ENCODE measurements around the gene IL36B.

DNA sequence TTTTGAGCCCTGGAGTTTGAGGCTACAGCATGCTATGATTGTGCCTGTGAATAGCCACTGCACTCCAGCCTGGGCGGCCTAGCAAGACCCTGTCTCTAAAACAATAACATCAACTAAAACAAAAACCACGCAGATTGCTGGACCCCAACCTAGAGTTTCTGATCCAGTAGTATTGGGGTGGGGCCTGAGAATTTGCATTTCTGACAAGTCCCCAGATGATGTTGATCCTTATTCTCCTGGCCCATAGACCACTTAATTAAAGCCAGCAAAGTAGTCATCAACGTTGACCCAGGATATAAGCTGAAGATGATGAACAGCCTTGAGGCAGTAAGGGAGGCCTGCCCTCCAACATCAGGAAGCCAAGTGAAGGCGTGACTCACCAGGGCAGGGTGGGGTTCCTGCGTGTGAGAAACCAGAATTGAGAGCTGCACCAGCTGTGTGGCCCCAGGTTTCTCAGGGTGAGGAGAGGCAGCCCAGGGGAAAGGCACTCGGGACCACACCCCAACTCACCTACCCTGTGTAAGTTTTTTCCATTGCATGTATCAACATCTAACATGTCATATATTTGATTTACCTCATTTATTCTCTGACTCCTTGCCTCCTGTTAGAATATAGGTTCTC, 21.4 kb upstream of the SLC20A1 start:
- PRO-cap: no peak

GRCh38 chr2:112793656-112794014, 9.3 kb upstream of the IL1A start:
- PRO-cap: no peak

GRCh38 chr2:112920759-112921230, 9.8 kb downstream of the IL37 start:
- PRO-cap: no peak

- PRO-cap: no peak
Measured at GRCh38 chr2:112939609-112939999, 28.6 kb downstream of the IL37 start.

DNA sequence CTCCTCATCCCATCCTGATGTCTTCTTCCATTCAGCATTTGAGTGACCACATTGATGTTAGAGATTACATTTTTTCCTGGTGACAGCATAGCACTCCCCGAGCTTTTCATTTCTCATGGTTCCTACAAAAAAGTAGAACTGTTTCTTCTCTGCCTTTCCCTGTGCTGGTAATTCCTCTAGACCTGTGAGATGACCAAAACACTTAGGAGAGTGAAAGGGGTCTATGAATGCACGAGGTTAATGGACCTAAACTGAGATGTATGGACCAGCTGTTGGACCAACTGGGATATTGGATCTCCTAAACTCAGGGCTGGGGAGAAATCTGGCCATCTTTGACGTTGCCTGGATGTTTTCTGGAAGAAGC, 5.0 kb downstream of the IL36A start:
- PRO-cap: no peak

GRCh38 chr2:113052701-113053168, at the start of gene IL36B:
TSS of gene IL36B (minus strand) at chr2:113052867.
- PRO-cap: no peak

- PRO-cap: no peak
Measured at GRCh38 chr2:113156137-113156782, 17.5 kb upstream of the PSD4 start.

GRCh38 chr2:113164782-113165793, 8.7 kb upstream of the PSD4 start:
- PRO-cap: no peak

DNA sequence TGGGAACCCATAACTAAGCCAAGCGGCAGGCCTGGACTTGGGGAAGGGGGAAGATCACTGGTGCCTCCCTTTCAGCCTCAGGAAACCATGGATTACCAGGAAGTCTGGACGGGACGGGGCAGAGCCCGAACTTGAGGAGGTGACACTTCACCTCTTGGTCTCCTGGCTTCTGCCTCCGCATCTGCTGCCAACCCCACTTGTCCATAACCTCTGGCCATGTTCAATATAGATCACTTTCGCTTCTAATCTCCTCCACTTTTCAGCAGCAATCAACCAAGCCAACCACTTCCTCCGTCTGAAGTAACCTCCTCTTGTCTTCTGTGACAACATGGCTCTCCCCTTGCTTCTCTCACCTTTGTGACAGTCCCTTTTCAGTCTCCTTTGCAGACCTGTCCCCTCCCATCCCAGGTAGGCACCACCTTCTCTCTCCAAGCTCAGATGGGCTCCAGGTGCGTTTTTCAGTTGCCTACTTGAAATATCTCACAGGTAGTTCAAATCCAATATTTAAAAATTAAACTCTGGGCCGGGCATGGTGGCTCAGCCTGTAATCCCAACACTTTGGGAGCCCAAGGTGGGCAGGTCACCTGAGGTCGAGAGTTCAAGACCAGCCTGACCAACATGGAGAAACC, 4.8 kb upstream of the PSD4 start:
- PRO-cap: no peak

DNA sequence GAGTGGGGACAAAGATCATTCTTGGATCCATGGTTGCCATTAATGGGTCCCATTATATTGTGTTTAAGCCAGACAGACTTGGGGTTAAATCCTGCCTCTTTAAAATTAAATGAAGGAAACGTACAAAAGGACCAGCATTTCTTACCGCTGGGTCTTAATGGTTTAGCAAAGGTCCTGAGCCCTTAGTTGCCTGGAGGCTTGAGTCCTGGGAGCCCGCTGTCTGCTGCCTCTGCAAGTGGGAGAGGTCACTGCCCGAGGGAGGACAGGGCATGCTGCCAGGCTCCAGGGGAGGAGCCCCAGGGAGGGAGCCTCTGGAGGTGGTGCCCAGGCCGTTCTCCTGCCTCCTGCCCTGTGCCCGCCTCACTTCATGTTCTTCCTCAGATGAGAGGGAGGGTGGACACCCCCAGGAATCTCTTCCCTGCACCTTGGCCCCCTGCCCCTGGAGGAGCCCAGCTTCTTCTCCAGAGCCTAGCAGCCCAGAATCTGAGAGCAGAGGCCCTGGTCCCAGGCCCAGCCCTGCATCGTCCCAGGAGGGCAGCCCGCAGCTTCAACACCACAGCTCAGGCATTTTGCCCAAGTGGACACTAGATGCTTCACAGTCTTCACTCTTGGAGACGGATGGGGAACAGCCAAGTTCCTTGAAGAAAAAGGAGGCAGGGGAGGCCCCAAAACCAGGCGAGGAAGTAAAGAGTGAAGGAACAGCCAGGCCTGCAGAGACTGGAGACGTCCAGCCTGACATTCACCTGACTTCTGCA, 11.9 kb downstream of the PSD4 start:
- PRO-cap: no peak

DNA sequence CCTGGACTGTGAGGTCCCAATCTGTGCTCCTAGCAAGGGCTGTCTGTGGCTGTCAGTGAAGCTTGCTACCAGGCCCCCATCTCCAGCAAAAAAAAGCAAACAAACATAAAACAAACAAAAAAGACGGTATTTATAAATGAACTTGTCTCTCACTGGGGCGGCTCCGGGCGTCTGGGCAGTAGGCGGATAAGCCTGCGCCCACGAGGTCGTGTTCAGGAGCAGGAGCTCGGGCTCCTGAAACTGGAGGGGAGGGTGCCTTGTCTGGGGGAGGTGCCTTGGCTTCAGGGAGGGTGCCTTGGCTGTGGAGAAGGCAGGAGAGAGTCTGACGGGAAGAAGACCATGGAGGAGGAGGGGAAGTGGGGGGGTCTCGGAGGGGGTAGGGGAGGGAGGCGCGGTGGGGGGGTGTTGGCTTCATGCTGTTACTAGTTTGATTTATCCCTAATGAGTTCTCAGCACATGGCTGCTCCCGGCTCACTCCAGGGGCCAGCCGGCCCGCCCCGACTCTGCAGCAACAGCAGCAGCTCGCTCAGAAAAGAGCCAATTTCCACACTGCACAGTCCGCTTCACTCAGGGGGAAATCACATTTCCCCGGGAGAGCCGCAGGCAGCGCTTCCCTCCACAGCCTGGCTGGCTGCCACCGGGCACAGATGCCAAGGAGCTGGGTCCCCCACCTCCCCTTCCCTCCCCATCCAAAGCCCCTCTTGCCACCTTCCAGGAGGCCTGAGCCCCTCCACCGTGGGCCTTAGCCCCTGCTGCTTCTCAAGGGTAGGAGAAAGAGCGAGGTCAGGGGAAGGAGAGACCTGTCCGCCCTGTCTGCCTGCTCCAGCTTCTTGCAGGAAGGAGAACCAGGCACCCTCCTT, 38.7 kb downstream of the PSD4 start:
- PRO-cap: no peak

GRCh38 chr2:113342718-113343137, 64.0 kb upstream of the PAX8 start:
- PRO-cap: no peak

DNA sequence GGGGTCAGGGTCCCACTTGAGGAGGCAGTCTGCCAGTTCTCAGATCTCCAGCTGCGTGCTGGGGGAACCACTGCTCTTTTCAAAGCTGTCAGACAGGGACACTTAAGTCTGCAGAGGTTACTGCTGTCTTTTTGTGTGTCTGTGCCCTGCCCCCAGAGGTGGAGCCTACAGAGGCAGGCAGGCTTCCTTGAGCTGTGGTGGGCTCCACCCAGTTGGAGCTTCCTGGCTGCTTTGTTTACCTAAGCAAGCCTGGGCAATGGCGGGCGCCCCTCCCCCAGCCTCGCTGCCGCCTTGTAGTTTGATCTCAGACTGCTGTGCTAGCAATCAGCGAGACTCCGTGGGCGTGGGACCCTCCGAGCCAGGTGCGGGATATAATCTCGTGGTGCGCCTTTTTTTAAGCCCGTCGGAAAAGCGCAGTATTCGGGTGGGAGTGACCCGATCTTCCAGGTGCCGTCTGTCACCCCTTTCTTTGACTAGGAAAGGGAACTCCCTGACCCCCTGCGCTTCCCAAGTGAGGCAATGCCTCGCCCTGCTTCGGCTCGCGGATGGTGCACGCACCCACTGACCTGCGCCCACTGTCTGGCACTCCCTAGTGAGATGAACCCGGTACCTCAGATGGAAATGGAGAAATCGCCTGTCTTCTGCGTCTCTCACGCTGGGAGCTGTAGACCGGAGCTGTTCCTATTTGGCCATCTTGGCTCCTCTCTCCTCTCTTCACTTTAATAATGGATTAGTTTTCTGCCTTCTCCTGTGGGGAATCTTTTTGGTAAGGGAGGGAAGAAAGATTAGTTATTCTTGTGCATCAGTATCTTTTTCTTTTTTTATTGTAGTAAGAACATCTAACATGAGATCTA, 21.4 kb upstream of the FOXD4L1 start:
- PRO-cap: no peak

DNA sequence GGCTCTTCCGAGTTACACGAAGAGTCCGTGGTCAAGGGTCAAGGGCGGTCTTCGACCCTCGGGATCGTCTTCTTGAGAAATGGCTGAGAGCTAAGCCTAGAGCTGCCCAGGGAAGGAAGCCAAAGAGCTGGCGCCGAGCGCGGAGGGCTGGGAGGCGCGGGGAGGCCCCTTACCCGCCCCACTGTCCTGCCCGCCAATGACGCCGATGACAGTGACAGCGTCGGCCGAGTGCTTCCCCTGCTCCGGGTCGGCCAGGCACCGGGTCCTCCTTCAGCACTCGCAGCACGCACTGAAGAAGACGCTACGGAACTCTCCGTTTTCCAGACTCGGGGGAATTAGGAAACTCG, 4.4 kb downstream of the FOXD4L1 start:
- PRO-cap: no peak

DNA sequence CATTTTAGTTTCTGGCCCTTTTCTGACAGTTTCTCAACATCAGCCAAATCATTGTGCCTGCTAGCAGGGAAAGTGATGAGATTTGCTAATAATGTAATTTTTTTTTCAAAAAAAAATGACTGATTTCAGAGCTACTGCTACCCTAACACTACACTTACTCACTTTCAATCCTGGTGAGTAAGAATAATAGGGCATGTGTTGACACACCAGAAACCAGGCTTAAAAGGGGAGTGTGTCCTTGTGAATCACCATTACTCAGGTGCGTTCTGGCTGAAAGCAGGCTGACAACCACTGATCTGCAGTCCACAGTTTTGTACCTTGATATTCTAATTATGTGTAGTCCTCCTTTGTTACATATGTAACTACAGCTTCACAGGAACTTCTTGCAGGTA, 40.9 kb upstream of the ACTR3 start:
- PRO-cap: no peak

DNA sequence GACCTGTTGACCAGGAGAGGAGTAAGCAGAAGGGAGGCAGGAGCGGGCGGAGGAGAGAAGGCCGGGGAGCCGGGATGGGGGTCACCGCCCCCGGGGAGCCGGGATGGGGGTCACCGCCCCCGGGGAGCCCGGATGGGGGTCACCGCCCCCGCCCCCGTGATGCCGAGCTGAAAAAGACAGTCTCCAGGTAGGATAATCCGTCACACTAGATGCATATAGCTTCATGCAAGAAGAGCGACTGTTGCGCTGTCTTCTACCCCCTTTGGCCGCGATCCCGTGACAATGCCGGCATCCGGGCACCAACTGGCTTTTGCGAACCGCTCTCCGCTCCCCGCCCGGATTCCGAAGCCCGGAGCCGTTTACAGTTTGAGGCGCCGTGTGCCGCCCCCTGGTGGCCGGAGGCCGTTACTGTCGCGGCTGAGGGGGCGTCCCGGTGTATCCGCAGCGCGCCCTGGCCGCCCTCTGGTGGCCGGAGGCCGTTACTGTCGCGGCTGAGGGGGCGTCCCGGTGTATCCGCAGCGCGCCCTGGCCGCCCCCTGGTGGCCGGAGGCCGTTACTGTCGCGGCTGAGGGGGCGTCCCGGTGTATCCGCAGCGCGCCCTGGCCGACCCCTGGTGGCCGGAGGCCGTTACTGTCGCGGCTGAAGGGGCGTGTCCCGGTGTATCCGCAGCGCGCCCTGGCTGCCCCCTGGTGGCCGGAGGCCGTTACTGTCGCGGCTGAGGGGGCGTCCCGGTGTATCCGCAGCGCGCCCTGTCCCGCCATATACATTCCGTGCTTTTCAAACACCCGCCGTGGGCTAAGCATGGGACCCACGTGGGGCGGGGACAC, 89.6 kb downstream of the ACTR3 start:
- PRO-cap: no peak

- PRO-cap: no peak
Measured at GRCh38 chr2:115980641-115981052, 1538.2 kb downstream of the DPP10 start.

DNA sequence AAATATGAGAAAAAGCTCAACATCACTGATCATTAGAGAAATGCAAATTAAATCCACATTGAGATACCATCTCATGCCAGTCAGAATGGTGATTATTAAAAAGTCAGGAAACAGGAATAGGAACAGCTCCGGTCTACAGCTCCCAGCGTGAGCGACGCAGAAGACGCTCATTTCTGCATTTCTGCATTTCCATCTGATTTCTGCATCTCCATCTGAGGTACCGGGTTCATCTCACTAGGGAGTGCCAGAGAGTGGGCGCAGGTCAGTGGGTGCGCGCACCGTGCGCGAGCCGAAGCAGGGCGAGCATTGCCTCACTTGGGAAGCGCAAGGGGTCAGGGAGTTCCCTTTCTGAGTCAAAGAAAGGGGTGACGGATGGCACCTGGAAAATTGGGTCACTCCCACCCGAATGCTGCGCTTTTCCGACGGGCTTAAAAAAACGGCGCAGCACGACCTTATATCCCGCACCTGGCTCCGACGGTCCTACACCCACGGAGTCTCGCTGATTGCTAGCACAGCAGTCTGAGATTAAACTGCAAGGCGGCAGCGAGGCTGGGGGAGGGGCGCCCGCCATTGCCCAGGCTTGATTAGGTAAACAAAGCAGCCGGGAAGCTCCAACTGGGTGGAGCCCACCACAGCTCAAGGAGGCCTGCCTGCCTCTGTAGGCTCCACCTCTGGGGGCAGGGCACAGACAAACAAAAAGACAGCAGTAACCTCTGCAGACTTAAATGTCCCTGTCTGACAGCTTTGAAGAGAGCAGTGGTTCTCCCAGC, 10.6 kb upstream of the DDX18 start:
- PRO-cap: no peak

DNA sequence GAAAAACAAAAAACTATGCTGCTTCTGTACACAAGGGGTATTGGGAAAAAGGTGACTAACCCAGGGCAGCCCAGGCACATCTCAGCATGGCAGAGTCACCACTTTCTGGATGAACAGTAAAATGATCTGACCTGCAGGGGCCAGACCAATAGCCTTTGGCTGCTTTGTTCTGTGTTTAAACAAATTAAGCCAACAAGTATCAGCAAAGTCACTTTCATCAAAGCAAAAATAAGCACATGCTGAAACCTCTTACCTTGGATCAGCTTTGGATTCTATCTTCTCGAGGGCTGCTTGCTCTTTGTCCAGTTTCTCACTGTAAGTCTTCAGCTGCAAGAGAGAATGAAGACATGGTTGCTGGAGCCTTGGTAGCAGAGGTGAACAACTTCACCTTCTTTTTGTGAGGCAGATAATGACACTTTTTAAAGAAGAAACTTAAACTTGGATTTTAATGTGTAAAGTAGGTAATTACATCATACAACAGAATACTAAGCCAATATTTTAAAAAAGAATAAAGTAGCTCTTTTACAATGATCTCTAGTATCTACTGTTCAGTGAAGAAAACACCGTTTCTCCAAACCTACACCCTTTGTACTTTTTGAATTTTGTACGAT, 64.7 kb downstream of the CCDC93 start:
- PRO-cap: no peak

DNA sequence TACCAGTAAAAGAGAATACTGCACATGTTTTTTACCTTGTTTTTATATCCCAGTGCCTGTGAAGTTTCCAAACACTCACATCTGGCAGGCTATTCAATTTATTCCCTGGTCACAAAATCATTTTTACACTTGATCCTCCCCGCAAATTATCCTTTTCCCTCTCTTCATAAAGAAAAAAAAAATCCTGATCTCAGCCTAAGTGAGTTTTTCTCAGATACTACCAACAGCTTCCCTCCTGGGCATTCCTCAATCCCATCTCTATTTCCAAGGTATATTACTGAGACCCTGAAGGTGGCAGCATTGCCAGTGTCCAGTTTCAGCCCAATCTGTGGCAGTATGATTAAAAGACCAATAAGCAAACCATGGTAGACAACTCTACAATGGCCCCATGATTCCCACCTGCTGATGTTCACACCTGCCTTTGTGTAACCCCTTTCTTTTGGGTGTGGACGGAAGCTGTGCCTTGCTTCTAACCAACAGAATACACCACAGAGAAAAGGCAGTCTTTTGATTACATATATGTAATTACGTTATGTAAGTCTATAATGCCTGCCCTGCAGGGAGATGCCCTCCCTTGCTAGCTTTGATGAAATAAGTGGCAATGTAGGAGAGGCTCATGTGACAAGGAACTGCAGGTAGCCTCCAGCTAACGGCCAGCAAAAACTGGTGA, 45.1 kb downstream of the CCDC93 start:
- PRO-cap: no peak